SJSA1 (cell line): ENCODE measurements around a stretch of chr9.

- RAMPAGE, long total RNA: no peak
These were observed 45.7 kb downstream of the C9orf50 start for GRCh38 chr9:129575050-129575763.

GRCh38 chr9:129586708-129587110 is 34.2 kb downstream of the C9orf50 start:
- RAMPAGE, long total RNA: no peak

DNA sequence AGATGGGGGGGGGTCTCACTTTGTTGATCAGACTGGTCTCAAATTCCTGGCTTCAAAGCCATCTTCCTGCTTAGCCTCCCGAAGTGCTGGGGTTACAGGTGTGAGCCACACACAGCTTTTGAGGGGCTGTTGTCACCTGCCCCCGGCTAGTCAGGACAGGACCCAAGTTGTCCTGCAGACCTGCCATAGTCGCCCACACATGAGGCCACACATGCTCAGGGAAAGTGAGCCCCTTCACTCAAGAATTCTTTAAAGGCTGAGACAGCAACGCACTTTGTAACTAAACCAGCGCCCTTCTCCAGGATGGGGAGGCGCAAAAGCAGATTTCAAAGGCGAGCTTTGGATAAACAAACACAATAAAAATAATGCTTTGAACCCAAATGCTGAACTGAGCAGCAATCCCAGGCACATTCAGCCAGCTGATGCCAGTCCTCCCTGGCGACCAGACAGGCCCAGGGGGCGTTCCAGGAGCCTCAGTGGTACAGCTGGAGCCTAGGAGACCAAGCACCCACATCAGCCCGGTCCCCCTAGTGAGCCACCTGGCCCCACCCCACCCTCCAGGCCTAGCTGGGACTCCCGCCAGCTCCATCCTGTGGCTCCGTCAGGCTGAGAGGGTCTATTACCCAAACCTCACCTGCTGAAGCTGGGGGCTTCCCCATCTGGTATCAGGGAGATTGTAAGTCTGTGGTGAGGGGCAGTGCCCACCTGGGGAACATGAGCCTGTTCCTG is 17.0 kb downstream of the C9orf50 start:
- RAMPAGE, long total RNA: no peak

GRCh38 chr9:129606466-129606944 is 14.4 kb downstream of the C9orf50 start:
- RAMPAGE, long total RNA: no peak

- RAMPAGE, long total RNA: no peak
These were observed 13.3 kb downstream of the C9orf50 start for GRCh38 chr9:129607486-129608074.

- RAMPAGE, long total RNA: no peak
These were observed 464 bp downstream of the ASB6 start for GRCh38 chr9:129641487-129641886.

- RAMPAGE, long total RNA: no peak
These were observed 581 bp downstream of the PRRX2 start for GRCh38 chr9:129665930-129666526.

GRCh38 chr9:129703653-129704033 is 38.2 kb downstream of the PRRX2 start:
- RAMPAGE, long total RNA: no peak

- RAMPAGE, long total RNA: no peak
These were observed 43.3 kb downstream of the PTGES start for GRCh38 chr9:129709458-129710065.

DNA sequence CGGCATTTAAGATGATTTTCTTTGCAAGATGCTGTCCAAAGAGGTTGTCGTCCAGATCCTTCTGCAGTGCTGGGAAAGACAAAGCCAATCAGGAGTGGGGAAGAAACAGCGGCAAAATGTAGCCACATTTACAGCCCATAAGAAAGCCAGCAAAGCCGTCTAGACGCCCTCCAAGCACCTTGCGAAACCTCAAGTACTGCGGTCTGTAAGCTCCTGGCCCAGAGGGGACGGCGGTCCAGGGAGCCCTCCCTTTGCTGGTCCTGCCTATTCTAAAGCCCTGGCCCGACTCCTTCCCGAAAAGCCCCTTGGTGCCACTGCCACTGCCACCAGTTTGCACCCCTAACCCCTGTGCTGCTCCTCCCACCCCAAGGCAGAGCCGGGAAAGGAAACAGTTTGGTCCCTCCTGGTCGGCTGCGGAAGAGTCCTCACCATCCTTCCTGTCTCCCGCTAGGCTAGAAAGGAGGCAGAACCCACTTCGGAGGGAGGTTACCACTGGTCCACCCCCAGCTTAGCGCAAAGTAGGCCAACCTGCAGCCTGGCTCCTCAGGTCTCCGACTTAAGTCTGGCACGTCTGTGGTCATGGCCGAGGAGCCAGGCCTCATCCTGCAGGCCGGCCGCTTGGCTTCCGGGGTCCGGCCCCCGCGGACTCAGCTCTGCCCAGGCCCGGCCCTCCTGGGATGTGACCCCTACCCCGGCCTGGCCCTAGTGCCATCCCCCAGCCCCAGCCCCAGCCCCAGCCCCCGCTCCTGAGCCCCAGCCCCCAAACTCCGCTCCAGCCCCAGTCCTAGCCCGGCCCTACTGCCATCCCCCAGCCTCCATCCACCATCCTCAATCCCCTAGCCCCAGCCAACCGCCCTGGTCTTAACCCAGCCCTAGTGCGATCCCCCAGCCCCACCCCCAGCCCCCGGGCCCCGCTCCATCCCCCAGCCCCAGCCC is 890 bp downstream of the TOR1A start:
- RAMPAGE, long total RNA: no peak

- RAMPAGE, long total RNA: no peak
These were observed 488 bp downstream of the USP20 start for GRCh38 chr9:129835670-129836222.

- RAMPAGE, long total RNA: no peak
These were observed 55.1 kb downstream of the USP20 start for GRCh38 chr9:129890025-129891110.

DNA sequence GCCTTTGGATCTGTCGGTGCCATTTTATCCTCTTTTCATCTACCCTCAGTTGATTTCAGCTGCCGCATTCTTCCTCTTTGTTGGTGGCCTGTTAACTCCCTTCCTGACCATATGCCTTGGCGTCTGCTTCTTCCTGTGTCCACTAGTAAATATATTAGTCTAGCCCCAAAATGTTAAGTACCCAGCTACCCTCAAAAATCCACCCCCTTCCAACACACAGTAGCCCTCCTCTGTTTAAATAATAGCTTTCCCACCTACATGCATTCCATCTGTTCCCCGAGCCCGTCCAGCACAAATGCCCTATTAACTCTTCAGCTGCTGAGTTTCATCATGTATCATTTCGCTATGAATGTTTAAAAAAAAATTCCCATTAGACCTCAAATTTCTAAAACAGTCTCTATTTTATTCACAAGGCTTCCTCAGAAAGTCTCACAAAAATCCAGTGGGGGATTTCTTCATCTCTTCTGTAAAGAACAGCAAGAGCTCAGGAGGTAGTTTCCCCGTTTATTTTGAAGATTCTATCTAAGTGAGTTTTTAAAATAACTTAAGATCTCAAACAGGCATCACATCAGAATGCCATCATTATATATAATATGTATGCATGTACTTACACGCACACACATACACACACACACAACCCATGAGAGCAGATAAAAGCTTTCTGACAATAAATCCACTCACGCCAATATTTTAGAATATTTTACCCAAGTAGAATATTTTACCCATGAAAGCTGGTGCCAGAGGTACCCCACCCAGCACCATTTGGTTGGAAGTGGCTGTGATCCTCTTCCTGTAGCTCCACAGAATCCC is 97.6 kb downstream of the USP20 start:
- RAMPAGE, long total RNA: no peak

DNA sequence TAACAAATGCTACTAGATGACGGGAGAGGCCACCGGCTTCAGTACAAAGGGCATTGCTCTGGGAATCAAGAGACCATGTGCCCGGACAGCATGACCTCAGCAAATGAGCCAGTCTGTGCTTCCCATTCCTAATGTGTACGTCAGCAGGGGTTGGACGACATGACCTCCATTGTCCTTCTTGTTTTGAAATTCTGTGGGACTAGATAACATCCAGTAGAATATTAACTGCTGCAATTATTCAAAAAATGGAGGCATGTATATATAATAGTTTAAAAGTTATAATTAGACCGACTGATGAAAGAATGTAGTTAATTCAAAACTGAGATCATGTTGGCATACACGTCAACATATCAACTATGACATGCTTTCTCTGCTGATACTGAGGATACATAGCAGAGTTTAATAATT is 61.4 kb downstream of the FNBP1 start:
- RAMPAGE, long total RNA: no peak

GRCh38 chr9:129990253-129991145 is 52.5 kb downstream of the FNBP1 start:
- RAMPAGE, long total RNA: no peak

- RAMPAGE, long total RNA: no peak
These were observed 47.5 kb downstream of the FNBP1 start for GRCh38 chr9:129995466-129995936.

- RAMPAGE, long total RNA: no peak
These were observed 44.0 kb upstream of the NCS1 start for GRCh38 chr9:130128217-130128622.

- RAMPAGE, long total RNA: no peak
These were observed 2.7 kb downstream of the NCS1 start for GRCh38 chr9:130174824-130175439.

GRCh38 chr9:130343767-130343966 is 78.1 kb downstream of the HMCN2 start:
- RAMPAGE, long total RNA: no peak

GRCh38 chr9:130433195-130434255 is 11.2 kb upstream of the ASS1 start:
- RAMPAGE, long total RNA: no peak